BJ (cell line): ENCODE results near the genes DSEL, CCDC102B and SOCS6.

GRCh38 chr18:63752731-63753171, 22.5 kb upstream of the SERPINB7 start:
- CAGE, long polyA plus RNA, result no peak
- RRBS, result no CpG with 5 or more reads among the region's 3 CpGs

- CAGE, long polyA plus RNA, result no peak
- RRBS, result no CpG with 5 or more reads among the region's 5 CpGs
Measured at GRCh38 chr18:64276565-64277176, 306.8 kb downstream of the SERPINB8 start.

DNA sequence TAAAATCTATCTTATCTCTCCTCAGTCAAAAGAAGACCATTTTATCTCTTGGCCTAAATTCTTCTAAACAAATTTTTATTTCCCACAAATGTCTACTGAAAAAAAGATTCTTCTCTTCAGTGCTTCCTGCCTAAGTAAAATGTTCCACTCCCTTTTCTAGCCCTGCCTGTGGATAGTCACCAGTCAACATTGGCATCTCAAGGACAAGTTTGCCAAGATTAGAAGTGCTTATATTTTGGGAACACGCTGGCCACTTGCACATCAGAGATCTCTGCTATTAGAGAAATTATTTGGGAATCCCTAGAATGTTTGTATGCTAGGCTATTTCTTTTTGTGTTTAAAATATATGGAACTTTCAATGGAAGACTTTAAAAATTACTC, 758.2 kb upstream of the CDH7 start:
- CAGE, long polyA plus RNA, result no peak
- RRBS, result no CpG with 5 or more reads among the region's 1 CpG

DNA sequence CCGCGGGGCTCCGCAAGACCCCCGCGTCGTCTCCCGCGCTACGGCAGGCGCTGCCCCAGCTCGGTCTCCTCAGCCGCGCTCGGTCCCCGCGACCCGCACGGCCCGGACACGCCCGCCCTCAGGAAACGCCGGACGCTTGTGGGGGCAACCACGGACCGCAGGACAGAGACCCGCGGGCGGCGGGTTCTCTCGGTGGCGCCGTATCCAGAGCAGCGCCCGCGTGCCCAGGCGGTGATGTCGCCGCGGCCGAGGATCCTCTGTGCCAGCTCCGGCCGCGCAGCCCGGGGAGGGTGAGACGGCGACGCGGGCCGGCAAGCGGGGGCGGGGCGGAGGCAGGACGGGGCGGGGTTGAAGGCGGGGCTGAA, at the start of gene DSEL:
Gene DSEL, minus strand, starts transcription at position 261 of the 365 bp plus-strand sequence.
- CAGE, long polyA plus RNA, result no peak
- RRBS, result no CpG with 5 or more reads among the region's 56 CpGs

GRCh38 chr18:68798007-68798475, at the start of gene CCDC102B:
Gene CCDC102B (plus strand): TSS chr18:68798080.
- CAGE, long polyA plus RNA, result no peak
- RRBS, result no CpG with 5 or more reads among the region's 2 CpGs

DNA sequence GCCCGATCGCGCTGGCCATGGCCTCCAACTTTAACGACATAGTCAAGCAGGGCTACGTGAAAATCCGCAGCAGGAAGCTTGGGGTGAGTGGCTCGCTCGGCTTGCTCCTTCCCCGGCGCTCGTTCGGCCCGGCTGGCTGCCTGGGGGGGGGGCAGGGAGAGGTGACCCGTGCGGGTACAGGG, 431 bp downstream of the DOK6 start:
- CAGE, long polyA plus RNA, result no peak
- RRBS, result 5% methylated on average over 3 of the region's 15 CpGs

DNA sequence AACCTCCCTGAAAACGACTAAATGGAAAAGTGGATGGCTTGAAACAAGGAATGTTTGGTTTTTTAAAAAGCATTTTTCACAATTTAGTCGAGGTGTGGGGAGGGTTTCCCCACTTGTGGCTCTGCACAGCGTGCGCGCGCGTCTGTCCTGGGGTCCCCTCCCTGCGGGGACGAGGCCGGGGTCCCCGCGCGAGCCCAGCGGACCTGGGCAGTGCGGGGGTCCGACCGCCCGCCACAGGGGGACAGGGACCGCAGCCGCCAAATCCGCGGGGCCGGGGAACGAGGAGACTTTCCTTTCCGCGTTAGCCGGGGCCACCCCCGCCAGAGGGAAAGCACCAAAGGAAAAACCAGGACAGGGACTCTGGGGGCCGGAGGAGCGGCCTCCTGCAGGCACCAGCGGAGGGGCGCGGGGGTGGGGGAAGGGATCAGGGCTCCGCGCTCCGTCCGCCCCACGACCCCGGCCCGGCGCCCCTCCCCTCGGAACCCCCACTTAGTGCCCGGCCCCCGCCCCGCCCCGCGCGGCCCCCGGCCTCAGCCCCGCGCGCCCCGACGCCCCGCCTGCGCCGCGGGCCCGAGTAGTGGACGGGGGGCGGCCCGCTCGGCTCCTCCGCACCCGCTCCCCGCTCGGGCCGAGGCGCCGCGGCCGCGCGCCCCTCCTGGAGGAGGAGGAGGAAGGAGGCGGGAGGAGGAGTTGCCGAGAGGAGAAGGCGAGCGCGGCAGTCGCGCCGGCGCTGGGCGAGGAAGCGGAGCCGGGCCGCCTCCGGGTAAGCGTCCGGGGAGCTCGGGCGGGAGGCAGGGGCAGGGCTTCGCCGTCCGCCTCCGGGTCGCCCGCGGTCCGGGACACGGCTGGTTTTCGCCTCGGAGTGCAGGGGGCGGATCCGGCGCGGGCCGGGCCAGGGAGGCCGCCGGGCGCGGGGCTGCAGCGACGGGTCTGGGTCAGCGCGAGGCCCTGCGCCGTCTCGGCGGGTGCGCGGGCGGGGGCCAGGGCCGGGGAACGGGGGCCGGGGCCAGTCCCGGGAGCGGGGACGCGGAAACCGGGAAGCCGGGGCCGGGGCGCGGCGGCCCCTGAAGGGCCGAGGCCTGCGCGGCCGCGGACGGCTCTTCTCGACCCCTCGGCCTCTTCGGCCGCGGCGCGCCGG, at the start of gene SOCS6:
Gene SOCS6, plus strand, starts transcription at position 718 of the 1,138 bp plus-strand sequence.
- CAGE, long polyA plus RNA, result start-site peak on the plus strand centred at position 698 of the sequence, 50 bp wide, 118 and 168 reads in 2 replicates
- RRBS, result 1% methylated on average over 64 of the region's 150 CpGs

DNA sequence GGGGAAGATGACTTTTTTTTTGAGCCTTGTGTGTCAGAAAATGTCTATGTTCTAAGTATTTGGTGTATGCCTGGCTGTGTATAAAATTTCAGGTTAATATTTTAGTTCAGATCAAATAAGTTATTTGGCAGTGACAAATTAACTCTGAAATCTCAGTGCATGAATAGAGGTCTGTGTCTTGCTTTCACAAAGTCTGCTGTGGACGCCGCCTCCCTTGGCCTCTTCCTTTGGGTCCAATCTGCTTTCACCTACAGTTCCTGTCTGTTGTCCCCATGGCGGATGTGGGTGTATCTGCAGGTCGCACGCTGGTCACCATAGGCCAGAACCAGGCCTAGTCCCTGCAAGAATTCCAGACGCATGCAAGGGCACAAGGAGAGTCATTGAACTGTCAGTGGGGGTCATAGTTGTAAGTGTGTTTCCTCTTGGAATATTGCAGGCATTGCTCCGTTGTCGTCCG, 7.4 kb downstream of the SOCS6 start:
- CAGE, long polyA plus RNA, result no peak
- RRBS, result no CpG with 5 or more reads among the region's 9 CpGs

DNA sequence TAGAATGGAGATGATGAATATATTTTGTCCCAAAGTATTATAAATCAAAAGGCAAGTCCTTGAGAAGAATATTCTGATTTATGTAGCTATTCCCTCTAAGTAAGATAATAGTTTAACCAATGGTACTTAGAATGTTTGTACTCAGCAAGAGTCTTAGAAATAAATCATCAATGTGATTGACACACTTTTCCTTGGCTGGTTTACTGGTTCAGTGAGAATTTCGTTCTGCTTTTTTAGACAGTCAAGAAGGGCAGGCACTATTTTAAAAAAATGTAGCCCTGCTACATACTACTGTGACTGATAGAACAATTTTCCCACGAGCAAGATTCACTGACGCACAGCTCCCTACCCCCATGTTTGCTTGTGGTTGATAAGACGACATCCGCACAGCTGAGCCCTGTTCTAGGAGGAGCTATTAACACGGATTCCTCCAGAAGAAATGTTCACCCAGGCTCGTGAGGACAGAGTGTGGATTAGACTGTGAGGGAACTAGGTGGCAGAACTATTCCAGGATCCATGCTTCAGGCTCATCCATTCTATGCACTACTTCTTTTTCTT, 370.1 kb downstream of the SOCS6 start:
- CAGE, long polyA plus RNA, result no peak
- RRBS, result no CpG with 5 or more reads among the region's 7 CpGs

DNA sequence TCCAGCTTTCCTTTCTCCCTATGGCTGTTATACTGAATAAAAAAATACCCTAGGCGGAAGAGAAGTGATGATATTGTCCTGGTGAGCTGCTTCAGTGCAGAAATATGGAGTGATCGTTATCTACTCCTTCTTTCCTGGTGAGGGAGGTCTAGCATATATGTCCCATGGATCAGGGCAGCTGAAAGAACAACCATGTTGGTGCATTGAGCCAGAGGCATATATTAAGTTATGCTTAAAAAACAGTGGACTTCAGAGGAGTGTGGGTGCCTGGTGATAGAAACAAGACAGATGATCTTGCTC, 773.0 kb downstream of the SOCS6 start:
- CAGE, long polyA plus RNA, result no peak
- RRBS, result no CpG with 5 or more reads among the region's 2 CpGs

- CAGE, long polyA plus RNA, result no peak
Measured at GRCh38 chr18:72044292-72044583, 499.9 kb downstream of the CBLN2 start.

DNA sequence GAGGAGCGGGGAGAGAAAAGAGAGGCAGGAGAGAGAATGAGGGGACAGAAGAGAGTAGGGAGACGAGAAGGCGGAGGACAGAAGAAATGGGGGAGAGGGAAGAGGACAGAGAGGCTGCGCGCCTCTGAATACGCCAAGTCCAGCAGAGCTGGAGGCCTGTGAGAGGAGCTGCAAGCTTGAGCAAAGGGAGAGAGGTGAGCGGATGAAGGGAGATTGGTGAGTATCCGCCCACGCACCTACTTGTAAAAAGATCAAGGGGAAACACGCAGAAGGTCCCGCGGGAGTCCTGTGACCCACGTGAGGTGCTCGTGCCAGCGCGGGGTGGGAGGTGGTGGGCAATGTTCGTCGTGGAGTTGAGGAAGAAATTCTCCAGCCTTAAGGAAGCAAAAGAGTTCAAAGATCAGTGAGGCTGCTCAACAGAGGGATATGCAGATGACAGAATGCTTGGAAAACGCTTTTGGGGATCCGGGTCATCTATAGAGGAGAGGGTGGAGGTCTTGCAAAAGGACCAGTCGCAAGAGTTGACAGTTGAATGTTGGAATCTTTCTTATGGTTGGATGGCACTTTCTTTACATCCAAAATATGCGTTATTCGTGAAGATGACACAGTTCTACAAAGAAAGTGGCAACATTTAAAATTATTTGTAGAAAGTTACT, 2.1 kb upstream of the NETO1 start:
- CAGE, long polyA plus RNA, result no peak
- RRBS, result no CpG with 5 or more reads among the region's 23 CpGs

- CAGE, long polyA plus RNA, result no peak
- RRBS, result no CpG with 5 or more reads among the region's 6 CpGs
Measured at GRCh38 chr18:74196365-74196747, 48.0 kb downstream of the TIMM21 start.

DNA sequence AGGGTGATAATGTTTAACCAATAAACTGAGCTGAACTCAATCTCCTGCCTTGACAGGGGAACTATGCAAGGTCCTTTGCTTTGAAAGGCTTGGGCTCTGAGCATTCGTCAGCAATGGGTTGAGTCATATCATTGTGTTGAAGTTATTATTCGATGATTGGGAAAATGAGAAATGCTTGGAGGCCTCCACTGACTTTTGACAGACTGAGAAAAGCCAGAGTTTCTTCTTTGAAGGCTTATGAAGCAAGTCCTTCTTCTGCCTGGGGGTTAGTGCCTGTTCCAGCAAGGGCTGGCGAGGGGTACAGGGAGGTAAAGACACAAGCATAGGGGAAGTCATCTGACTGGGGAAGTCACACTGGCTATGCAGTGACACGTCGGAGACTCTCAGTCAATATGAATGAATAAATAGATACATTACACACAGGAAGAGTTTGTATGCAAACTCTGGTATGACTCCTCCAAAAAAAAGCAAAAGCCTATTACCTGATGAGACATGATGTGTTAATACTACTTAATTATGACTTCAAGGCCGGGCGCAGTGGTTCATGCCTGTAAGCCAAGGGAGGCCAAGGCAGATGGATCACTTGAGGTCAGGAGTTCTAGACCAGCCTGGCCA, 57.1 kb downstream of the CYB5A start:
- CAGE, long polyA plus RNA, result no peak
- RRBS, result no CpG with 5 or more reads among the region's 7 CpGs

- CAGE, long polyA plus RNA, result no peak
- RRBS, result no CpG with 5 or more reads among the region's 5 CpGs
Measured at GRCh38 chr18:74281599-74282434, 9.9 kb downstream of the CYB5A start.

DNA sequence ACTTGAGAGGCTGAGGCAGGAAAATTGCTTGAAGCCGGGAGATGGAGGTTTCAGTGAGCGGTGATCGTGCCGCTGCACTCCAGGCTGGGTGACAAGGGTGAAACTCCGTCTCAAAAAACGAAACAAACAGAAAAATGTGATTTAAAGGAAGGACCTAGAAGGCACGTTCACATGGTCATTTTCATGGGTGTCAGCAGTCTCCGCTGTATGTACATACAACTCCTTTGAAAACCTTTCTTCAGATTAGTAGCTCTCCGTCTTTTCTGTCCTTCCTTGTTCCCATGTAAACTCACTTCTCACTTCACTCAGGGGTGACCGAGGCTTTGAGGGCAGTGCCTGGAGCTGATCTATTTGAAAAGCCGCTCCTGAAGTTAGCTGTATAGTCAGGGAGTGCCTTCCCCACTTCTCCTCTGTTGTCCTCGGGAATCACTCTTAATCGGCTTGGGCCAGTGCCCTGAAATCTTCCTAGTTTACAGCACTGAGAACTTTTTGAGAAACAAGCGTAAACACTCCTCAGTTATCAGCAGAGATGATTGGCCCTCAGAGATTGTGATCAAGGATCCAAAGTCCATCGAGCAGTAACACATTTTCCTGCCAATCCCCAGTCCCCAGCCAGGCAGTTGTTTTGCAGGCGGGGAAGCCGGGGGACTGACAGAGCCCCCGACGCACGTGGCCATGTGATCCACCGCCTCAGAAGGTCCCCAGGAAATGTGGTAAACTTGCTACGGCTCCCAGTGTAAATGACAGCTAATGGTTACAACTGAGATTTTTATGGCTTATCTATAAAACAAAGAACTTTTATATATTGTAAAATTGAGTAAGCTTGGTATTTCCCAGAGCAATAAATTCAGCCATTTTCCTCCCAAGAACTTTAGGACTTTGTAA, 53.2 kb downstream of the C18orf63 start:
- CAGE, long polyA plus RNA, result no peak
- RRBS, result no CpG with 5 or more reads among the region's 22 CpGs

DNA sequence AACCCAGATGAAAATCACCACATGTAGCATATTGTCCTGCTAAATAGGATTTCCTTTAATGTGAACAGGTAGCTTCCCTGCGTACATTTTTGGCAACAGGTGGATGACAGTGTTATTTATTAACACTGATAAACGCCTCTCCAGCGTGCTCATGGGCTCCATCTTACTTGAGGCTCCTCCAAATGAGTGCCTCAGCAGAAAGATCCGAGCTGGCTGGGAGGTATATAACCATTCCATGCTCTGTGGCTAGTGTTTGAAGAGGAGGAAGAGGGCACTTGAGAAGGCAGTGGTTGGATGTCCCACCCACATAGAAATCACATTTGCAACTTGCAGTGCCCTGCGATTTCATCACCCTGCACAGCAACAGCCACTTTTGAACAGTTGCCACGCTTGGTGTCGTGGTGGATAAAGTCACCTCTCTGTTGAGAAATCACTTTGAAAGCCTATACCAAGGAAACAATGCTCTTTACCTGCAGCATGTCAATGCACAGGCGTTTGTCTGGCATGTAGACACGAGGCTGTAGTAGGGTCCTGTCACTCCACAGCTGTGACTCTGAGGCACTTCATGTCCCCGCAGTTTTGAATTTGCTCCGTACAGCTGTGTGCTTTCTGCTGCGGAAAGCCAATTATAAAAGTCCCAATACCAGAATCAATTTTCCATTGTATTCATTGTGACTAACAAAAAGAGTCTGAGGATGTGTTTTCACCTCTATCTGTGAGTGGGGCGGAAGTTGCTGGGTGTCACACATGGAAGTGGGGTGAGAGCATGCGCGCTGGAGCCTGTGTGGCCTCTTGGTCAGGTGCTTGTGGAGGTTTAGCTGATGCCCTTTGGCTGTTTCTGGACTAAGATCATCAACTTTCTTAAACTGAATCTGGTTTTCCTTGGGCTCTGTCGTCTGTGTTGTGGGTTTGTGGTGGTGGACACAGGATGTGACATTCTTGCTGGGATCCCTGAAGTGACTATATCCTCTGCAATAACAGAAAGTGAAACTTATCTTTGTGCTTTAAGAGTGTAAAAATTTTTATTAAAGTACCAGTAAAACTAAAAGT, 2.7 kb downstream of the CNDP2 start:
- CAGE, long polyA plus RNA, result no peak
- RRBS, result no CpG with 5 or more reads among the region's 16 CpGs

DNA sequence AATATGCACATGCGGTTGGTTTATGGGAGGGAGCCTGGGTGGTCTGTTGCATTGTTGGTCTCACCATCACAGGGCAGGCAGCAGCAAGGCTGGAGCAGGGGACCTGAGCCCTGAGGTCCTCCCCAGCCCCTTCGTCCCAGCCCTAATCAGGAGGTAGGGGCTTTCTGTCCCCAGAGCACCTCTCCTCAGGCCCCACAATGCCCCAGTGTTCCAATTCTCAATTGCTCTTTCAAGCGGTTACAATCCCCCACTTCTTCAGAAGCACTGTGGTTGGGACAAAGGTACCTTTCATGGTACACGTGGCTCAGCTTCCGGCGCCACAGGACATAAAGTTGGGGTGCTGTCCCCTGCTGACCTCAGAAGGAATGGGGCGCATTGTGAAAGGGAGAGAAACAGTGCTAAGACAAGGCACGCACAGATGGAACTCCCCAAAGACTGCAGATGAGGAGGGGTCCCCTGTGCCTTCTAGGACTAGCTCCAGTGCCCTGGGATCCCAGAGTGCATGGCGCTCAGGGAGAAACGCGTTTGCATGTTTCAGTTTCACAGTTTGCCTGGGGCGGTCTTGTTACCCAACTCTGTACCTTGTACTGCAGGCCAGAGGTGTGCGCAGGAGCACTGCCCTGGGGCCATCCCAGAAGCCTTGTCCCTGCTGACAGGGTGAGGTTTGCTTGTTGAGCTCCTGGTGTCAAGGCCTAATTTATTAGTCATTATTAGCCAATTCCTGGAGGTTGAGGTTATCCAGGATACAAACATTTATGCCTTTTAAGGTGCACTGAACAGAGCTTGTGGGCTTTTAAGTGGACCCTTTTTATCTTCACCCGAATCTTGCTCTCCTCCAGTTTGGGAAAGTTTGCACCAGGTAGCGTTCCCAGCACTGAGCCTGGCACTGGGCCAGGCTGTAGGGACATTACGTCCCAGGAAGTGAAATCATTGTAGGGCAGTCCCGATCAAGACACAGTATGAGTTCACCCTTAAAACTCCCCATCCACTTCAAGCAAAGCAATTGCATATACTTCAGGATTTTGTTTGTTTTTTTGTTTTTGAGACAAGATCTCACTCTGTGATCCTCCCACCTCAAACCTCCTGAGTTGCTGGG, 7.6 kb downstream of the CNDP1 start:
- CAGE, long polyA plus RNA, result no peak
- RRBS, result no CpG with 5 or more reads among the region's 17 CpGs

DNA sequence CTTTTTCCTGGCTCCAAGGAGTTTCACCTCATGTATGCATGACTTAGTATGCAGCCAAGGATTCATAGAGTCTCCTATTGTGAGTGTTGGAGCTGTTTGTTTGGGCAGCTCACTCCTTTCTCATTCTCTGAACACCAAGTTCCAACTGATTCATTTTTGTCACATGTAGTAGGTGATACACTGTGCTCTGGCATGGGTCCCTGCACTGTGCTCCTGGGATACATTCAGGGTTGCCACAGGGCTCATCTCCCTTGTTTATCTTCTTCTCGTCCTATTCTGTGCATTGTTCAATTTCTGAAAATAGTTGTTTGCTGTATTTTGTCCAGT, 96.7 kb downstream of the ZNF407 start:
- CAGE, long polyA plus RNA, result no peak
- RRBS, result no CpG with 5 or more reads among the region's 1 CpG

DNA sequence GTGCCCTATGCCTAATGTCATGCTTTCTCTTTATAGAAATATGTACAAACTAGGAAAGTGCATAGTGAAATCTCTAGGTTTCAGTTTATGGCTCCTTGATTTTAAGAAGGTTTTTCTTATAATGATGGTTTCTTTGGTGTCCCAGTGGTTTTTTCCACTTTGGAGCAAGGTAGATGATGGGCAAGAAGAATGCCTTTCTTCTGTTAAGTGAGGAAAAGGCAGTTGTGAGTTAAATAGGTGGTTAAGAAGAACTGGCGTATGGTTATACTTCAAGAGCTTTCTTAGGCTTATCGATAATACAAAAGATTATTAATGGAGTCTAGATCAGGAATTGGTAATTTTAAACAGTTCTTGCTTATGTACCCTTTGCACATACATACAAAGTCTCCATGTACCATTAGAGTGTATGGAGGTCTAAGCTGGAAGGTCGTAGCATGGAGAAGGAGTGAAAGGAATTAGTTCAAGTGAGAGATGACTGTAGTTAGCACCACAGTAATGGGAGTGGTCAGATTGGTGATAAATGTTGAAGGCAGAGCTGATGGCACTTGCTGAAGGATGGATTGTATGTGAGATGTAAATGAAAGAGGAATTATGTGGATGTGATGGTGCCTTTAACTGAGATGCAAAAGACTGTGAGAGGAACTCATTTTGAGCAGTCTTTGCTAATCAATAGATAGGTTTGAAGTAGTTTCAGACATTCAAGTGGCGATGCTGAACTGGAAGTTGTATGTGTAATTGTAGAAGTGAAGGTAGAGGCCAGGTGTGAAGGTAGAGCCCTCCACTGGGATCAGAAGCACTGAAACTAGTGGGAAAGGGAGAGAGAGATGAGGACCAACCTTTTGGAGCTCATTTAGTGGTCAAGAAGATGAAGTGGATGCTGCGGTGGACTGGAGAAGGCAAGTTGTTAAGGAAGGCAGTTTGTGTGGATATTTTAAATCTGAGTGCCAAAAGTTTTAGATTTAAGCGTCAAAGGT, 212.0 kb downstream of the ZNF407 start:
- CAGE, long polyA plus RNA, result no peak
- RRBS, result no CpG with 5 or more reads among the region's 6 CpGs